Choroid plexus epithelial cell (primary cell): ENCODE measurements around a stretch of chr14.

- RRBS = no CpG with 5 or more reads among the region's 6 CpGs
Observed at GRCh38 chr14:61257642-61258097, 23.5 kb downstream of the TMEM30B start.

DNA sequence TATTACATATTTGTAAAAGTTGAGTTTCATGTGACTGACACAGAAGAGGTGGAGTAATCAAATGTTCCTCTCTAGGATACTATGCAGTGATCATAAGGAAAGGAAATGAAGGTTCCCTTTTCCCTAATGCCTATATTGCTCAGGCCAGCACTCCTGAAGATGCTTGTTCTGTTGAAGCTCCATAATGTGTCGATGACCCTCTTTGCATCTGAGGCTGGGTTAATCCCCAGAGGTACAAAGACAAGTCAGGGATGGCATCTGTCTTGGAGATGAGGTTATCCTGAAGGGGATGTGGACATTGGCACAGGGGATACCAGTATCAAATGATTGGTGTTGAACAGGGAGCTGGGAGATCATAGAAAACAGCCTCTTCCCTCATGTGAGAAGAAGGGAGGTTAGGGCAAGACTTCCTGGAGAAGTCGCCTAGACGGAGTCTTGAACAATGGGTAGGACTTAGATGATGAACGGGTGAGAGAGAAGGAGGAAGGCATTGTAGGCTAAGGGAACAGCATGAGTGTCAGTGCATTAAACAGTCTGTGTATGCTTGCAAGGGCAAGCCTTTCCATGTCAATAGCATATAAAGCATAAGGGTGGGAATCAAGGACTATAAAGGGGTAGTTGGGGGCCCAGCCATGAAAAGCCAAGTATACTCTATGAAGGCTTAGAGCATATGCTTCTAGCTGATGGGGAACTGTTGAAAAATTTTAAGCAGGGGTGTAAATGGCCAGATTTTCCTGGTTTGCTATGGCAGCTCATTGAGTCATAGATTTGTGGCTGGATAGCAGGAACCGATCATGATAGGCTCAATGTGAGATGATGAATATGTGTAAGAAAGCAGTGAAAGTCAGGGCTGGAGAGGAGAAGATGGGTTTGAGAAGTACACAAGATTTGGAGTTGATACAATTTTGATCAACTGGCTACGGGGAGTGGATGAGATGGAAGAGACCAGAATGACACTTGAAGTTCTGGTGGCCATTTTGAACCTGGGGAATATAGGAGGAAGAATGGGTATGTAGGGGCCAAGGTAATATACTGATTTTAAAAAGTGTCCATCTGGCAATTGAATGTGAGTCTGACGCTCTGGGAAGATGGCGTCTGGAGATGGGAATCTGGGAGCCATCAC, 41.5 kb downstream of the PRKCH start:
- RRBS = no CpG with 5 or more reads among the region's 8 CpGs

DNA sequence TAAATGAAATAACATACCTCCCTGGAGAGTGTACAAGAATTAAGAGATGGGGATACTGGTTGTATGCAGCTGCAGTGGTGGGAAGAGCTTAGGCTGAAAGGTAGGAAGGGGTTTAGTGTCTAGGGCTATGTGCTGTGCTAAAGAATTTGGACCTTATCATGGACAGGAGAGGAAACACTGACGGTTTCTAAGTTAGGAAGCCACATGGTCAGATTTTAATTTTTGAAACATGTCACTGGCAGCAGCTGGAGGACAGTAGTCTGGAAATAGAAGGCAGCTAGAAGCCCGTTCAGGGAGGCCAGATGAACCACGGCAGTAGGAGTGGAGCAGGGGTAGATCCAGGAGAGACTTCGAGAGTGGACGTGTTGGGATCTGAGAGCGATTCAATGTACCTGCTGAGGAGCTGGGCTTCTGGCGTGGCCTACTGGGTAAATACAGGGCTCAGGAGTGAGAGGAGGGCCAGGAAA, 64.8 kb downstream of the PRKCH start:
- RRBS = no CpG with 5 or more reads among the region's 7 CpGs

DNA sequence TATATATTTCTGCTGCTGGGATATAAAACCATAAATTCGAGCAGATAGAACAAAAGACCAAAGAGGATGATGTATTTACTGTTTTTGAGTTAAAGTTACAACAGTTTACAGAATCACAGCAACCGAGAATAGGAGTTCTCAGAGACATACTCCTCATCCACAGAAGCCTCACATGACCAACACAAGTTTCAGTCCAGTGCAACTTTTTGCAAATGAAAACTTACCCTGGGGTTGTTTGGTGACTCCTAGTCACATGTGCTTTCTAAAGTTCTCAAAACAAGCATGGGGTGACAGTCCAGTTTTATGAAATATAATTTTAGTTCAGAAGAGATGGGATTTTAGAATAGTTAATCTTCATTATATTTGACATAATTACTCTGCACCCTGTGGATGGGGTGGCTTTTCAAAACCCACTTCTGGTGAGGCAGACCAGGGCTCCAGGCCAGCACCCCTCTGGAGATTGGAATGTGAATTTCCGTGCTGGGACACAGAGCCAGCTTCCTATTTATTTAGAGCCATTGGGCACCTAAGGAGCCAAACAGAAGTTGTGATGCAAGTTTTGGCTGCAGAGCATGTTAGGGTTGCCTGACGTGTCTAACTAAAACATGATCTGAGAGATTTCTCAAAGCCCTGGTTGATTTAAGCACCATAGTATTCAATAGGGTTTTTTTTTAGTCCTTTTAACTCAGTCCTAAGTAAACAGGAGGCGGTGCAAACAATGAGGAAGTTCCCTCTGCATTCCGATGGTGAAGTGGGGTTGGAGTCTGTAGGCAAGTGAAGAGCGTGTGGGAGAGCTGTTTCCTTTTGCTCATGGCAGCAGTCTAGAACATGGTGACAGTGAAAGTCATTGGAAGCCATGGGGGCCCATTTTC, 117.4 kb downstream of the PRKCH start:
- RRBS = no CpG with 5 or more reads among the region's 7 CpGs

DNA sequence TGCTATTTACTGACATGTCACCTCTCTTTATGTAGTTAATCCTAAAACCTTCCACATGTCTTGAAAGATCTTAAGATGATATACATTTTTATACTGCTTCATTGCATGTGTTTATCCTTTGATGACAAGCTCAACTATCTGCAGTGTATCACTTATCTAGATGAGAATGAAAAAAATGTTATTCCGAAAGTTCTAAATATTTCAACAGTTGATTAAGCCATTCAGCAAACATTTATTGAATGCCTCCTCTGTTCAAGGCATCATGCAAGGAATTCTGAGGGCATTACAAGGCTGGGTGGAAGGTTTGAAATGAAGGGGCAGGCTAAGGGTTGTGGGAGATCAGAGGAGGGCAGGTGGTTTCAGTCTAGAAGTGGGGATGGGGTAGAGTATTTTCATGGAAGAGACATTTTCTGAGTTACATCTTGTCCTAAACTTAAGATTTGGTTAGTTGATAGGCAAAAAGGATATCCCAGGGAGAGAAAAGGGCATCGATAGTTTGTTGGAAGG, 126.9 kb downstream of the PRKCH start:
- RRBS = no CpG with 5 or more reads among the region's 2 CpGs

DNA sequence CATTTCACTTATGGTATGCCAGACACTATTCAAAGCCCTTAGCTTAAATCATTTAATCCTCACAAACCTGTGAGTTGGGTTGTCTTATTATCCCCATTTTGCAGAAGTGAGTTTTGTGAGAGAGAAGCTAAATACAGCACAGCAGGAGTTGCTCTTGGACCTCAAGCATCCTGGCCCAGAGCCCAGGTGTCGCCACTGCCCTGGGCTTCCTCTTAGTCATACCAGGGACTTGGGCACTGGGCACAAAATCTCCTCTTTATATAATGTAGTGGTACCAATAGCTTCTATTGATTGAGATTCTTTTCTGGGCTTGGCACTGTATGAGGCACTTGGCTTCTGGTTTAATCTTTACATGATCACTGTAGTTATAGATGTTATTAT, 156.8 kb downstream of the PRKCH start:
- RRBS = no CpG with 5 or more reads among the region's 1 CpG

DNA sequence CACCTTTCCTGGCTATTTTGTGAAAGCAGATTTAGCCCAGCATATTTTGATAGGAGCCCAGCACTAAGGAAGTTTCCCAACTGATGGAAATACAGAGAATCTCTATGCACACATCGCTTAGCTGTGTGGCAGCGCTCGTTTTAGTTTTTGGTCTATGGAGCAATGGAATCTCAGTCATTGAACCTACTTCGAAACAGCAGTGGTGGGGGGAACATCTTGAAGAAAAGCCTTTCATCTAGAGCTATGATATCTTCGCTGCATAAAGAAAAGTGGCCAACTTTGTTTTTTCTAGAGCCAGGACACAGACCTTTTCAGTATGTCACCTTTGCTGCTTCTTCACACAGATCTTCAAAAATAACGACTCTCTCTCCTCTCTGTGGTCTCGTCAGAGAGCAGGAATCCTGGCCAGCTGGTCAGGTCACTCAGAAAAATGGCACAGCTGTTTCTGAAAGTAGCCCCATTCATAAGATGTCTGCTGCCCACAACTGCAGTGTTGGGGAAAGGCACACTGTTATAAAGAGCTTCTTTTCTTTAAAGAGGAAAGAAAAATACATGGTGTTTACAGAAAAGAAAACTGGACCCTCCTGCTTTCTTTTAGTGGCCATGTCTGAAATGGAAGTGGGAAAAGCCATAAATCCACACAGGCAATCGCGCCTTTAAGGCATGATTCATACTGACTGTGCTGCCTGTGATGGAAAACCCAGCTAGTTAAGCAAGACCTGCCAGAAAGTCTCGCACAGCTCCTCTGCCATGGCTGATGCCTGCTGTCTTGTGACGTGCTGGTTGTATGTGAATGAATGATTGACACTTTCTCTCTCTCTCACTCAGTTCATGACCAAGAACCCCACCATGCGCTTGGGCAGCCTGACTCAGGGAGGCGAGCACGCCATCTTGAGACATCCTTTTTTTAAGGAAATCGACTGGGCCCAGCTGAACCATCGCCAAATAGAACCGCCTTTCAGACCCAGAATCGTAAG, 148.1 kb upstream of the HIF1A start:
- RRBS = no CpG with 5 or more reads among the region's 18 CpGs

DNA sequence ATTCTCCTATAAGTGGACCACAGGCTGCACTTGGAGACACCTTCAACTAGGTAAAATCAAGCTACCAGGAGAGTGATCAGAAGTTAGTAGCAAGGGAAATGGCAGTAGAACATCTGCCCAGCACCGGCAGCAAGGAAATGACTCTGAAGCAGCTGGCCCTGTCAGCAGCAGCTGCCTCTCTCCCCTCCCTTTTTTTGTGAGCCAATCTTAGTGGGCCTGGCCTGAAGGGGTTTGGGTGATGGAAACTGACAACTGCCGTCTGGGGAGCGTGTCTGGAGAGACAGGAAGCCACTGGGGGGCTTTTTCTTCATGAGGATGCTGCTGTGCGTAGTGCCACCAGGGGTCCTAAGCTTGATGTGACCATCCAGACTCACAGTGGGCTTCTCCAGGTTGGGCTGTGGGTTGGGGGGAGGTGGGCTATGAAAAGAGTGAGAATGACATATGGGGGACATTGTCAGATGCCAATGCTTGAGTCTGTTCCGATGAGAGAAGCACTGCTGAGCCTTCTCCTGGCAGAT, 87.7 kb upstream of the HIF1A start:
- RRBS = no CpG with 5 or more reads among the region's 5 CpGs

DNA sequence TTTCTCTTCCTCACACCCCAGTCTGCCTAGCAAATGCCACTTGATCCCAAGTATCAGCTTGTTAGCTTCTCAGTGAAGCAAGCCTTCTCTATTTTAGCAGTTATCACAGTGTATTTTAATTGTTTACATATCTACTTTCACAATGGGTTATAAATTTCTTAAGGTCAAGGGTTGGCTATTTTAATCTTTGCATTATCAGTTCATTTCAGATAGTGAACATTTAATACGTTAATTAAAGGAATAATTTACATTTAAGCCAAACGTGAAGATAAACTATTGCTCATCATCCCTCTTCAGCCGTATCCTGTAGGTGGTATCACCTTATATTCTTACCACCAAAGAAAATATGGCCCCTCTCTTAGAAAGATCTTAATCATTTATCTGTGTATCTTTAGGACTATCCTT, 26.8 kb upstream of the SNAPC1 start:
- RRBS = no CpG with 5 or more reads among the region's 3 CpGs

GRCh38 chr14:61738007-61738658, 24.1 kb upstream of the SNAPC1 start:
- RRBS = no CpG with 5 or more reads among the region's 6 CpGs

GRCh38 chr14:61743768-61744707, 18.2 kb upstream of the SNAPC1 start:
- RRBS = no CpG with 5 or more reads among the region's 9 CpGs

DNA sequence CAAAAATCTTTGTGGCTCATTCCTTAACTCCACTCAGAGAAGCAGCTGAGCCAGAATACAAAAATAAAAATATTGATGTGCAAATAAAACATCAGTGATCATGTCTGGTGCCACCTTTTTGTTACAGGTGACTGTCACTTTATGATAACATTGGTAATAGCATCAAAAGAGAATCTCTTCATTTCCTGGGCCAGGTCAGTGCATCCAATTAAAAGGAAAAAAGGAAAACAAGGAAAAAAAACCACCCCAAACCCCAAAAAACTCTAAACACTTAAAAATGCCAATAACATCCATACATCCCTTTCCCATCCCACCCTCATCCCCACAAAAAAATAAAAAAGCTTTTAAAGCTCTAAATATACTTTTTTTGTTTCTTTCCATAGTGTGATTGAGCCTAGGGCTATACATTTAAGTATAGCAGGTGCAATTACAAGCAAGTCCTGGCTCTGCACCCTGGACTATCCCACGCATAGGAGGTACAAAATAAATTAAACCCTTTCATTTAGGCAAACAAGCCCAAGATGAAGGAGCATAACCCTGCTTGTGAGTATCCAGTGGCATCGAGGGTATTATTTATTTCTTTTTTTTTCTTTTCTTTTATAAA, 53.7 kb upstream of the GPHB5 start:
- RRBS = no CpG with 5 or more reads among the region's 2 CpGs

DNA sequence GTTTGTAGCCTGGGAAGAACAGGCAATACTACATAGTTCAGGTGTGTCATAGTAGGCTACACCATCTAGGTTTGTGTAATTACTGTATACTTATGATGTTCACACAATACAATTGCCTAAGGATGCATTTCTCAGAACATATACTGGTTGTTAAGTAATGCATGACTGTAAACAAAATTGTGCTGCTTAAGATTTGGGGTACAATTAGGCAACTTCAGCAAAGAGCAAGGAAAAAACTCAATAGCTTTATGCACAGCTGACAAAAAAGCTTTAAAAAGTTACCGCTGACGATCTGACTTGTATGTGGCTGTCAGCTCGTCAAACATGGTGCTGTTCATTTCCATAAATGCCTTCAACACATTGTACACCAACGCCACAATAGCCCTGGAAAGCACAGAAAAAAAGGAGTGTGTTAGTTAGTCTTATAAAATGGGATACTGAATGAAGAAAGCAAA, 63.1 kb upstream of the GPHB5 start:
- RRBS = no CpG with 5 or more reads among the region's 4 CpGs

- RRBS = no CpG with 5 or more reads among the region's 2 CpGs
Observed at GRCh38 chr14:63434336-63435078, 108.7 kb downstream of the PPP2R5E start.

GRCh38 chr14:63452765-63453465, 90.3 kb downstream of the PPP2R5E start:
- RRBS = no CpG with 5 or more reads among the region's 5 CpGs

- RRBS = no CpG with 5 or more reads among the region's 11 CpGs
Observed at GRCh38 chr14:63523226-63524145, 19.7 kb downstream of the PPP2R5E start.

- RRBS = no CpG with 5 or more reads among the region's 8 CpGs
Observed at GRCh38 chr14:63663395-63664046, 21.9 kb upstream of the WDR89 start.

DNA sequence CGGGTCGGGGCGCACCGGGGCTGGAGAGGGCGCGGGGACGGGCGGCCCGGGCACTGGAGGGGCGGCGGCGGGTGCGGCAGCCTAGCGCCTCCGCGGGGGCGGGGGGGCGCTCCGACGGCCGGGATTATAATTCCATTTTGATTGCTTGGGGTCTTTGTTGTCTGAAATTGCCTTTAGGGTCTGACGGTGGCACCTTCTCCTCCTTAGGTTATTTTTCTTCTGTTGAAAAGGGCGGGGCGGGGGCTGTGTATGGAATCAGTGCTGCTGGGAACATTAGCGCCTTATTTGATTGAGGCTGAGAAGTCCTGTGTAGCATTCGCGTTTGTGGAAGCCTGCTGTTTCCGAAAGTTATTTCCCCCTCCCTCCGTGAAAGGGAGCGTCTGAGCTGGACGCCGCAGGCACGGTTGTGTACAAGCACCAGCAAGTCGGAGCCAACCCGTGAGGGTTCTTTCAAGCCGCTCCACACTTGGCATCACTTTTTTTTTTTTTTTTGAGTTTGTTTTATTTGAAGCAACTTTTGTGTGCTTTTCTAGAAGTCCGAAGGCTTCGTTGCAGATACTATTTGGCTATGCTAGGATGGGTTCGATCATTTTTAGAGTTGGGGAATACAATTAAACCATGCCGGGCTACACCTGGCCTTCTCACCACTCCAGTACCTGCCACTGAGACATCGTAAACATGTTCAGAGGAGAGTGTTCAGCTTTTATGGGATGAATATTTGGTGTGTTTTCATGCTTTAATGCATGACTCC, 1.1 kb downstream of the SYNE2 start:
- RRBS = 2% methylated on average over 13 of the region's 41 CpGs

DNA sequence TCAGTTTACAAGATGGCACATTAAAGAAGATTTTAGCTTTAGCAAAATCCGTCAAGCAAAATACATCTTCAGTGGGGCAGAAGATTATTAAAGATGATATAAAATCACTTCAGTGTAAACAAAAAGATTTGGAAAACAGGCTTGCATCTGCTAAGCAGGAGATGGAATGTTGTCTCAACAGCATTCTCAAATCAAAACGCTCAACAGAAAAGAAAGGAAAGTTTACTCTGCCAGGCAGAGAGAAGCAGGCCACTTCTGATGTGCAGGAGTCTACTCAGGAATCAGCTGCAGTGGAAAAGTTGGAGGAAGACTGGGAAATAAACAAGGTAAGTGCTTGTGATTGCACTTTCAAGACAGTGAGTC, 178.2 kb downstream of the SYNE2 start:
- RRBS = no CpG with 5 or more reads among the region's 2 CpGs

GRCh38 chr14:64203214-64203680, 90.9 kb downstream of the ESR2 start:
- RRBS = no CpG with 5 or more reads among the region's 1 CpG